RPMI7951 (cell line): ENCODE measurements around a stretch of chr5.

DNA sequence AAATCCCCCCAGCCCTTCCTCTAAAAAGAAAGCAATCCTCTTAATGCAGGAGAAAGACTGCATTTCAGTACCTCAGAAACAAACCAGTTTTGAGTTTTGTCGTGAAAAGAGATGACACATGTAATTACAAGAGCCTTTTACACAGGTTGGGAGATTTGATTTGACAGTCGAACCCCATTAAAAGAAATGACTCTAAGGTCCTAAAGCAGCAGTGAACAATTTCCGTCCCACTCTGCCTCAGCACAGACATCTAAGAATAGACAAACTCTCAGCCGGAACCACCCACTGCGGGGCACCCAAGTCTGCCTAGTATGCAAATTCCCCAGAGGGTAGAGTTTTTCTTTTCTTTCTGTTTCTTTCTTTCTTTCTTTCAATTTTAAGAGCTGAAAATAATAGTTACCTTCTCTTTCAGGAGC lies 64.9 kb downstream of the BASP1 start:
- RAMPAGE, long total RNA, result no peak

DNA sequence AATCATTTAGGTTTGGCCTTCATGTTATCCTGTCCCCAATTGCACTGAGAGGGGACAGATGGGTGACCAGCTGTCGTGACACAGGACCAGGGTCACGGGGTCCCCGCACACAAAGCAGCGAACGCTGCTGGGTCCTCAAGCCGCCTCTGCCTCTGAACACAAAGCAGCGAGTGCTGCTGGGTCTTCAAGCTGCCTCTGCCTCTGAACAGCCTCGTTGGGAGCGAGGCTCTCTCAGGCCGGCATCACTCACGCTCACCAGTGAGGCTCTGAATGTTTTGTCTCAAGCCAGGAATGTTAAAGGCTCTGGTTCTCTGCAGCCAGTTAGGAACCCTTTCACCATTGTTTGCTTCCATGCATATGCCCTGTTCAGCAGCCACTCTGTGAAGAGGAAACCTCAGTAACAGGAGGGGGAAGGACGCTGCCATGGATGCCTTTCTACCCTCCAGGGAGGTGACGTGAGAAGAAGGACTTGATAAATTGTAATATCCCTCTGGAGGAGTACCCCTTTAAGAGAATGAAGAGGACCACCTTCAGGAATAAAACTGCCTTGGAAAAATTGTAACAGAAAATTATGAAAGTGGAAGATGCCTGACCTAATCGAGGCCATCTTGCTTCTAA lies 76.5 kb downstream of the H3Y2 start:
- RAMPAGE, long total RNA, result no peak

- RAMPAGE, long total RNA, result no peak
These were observed 296.1 kb upstream of the H3Y1 start for GRCh38 chr5:17951608-17952278.

DNA sequence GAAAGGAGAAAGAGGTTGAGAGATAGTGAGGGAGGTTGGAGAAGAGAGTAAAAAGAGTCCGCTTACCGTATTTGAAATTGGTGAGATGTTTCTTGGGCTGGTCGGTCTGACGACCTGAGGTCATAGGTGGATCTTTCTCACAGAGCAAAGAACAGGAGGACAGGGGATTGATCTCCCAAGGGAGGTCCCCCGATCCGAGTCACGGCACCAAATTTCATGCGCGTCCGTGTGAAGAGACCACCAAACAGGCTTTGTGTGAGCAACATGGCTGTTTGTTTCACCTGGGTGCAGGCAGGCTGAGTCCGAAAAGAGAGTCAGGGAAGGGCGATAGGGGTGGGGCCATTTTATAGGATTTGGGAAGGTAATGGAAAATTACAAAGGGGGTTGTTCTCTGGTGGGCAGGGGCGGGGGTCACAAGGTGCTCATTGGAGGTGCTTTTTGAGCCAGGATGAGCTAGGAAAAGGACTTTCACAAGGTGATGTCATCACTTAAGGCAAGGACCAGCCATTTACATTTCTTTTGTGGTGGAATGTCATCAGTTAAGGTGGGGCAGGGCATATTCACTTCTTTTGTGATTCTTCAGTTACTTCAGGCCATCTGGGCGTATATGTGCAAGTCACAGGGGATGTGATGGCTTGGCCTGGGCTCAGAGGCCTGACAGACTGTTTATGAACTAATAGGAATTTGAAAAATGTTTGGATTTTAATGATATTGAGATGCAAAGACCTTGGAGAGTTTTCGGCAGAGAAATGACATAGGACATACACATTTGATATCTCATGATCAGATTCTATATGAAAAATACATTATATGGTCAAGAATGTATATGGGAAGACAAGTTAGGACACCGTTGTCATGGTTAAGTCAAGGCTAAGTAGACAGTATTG lies 1018.5 kb upstream of the H3Y1 start:
- RAMPAGE, long total RNA, result no peak

DNA sequence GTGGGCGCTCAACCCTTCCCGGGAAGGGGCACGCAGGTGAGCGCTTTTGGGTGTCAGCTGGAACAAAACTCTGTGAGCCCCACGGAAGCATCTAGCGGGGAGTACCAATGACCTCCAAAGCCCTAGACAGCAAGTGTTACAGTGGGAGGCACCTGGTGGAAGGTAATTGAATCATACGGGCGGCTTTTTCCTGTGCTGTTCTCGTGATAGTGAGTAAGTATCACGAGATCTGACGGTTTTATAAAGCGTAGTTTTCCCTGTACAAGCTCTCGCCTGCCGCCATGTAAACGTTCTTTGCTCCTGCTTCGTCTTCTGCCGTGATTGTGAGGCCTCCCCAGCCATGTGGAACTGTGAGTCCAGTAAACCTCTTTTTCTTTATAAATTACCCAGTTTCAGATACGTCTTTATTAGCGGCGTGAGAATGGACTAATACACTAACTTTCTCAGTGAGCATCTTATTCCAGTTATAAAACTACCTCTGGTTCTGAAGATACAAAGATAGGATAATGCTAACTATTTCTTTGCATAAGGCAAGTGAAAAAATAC lies 628.2 kb upstream of the CDH18 start:
- RAMPAGE, long total RNA, result no peak

GRCh38 chr5:21058257-21058688 lies 1070.3 kb upstream of the CDH18 start:
- RAMPAGE, long total RNA, result no peak

DNA sequence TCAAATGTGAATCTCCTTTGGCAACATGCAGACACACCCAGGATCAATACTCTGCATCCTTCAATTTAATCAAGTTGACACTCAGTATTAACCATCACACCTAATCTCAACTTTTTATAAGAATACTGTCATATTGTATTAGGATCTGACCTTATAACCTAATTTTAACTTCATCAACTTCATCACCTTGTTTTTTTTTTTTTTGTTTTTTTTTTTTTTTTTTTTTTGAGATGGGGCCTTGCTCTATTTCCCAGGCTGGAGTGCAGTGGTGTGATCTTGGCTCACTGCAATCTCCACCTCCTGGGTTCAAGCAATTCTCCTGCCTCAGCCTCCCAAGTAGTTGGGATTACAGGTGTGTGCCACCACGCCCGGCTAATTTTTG lies 1024.4 kb upstream of the CDH9 start:
- RAMPAGE, long total RNA, result no peak

DNA sequence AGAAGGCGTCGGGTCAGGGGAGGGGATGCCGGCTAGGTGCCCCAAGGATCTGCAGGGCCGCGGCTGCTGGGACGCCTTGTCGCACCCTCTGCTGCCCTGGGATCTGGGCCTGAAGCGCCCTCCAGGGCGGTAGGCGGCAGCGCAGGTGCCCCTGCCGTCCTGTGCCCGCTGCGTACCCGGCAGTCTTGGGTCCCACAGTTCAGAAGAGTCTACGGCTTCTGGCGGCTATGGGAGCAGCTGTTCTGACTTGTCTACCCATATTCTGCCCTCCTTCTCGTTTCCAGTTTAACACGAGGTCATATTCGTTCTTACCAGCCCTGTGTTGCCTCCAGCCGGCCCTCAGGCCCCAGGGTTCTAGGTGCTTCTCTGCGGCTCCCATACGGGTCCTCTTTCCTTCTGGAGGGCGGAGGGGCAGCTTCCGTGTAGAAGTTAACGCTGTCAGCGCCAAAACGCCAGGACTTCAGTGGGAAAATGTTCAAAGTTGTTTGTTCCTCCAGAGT lies 1771.9 kb upstream of the CDH9 start:
- RAMPAGE, long total RNA, result no peak

- RAMPAGE, long total RNA, result no peak
These were observed 1.1 kb upstream of the CDH6 start for GRCh38 chr5:31192385-31192698.

- RAMPAGE, long total RNA, result no peak
These were observed 122.9 kb downstream of the DROSHA start for GRCh38 chr5:31408765-31409618.

- RAMPAGE, long total RNA, result no peak
These were observed 216.4 kb downstream of the PDZD2 start for GRCh38 chr5:31855274-31855852.

DNA sequence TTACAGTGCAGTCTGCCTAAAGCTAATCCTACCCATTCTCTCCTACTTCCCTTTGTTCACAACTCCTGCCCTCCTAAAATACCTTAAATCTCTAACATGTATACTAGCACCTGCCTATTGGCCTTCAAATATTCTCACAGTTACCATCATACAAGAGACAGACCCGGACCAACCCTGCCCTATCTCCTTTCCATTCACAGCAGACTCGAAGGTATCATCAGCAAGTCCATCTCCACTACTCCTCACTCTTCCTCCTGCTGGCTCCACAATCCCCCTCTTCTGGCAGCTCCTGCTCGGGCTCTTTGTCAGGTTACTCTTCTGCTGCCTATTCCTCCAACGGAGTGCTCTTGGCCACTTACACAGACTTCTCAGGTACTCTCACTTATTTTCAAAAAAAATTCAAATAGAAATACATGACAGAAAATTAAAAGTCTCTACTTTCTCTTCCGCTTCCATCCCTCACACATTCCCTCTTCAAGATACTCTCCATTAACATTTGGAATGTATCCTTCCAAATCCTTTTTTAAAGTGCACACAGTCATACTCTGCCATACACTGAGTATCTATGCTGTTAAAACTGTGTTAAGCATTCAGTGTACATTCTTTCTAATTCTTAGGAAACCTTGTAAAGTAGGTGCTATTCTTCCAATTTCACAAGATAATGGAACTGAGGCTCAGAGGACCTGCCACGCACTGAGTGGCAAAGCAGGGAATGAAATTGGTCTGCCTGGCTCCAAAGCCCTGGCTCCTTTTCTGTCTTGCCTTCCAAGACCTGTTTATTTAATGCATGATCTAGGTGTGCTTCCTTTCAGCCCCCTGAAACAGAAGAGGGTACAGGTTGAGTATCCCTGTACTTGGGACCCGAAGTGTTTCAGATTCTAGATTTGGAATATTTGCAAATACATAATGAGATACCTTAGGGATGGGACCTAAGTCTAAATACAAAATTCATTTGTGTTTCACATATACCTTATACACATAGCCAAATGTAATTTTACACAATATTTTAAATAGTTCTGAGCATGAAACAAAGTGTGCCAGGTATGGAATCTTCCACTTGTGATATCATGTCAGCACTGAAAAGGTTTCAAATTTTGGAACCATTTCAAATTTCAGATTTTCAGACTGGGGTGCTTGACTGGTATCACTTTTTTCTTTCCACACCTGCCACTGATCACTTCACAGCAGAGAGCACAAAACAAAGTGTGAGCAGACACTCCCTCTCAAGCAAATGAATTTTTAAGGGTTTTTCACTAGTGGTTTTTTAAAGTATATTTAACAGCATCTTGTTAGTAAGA lies 15.3 kb downstream of the GOLPH3 start:
- RAMPAGE, long total RNA, result no peak

GRCh38 chr5:32204075-32204586 lies 30.0 kb upstream of the GOLPH3 start:
- RAMPAGE, long total RNA, result no peak

- RAMPAGE, long total RNA, result no peak
These were observed 20.3 kb downstream of the SUB1 start for GRCh38 chr5:32605497-32606130.

- RAMPAGE, long total RNA, result no peak
These were observed 297.6 kb downstream of the NPR3 start for GRCh38 chr5:33008740-33009132.

DNA sequence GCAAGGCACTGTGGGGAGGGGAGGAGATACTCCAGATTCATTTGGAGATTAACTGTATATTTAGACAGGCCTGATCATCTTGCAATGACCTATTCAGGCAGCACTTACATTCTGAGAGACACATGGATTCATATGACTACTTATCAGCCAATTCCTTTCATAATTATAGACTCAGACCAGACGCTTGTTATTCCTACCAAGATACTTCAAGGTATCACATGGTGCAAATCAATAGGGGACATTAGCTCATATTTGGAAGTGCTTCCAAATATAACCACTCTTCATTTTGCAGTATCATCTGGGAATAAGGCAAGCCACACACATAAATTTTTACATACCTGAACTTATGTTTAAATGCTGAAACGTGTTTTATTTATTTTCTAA lies 153.5 kb upstream of the TARS1 start:
- RAMPAGE, long total RNA, result no peak

DNA sequence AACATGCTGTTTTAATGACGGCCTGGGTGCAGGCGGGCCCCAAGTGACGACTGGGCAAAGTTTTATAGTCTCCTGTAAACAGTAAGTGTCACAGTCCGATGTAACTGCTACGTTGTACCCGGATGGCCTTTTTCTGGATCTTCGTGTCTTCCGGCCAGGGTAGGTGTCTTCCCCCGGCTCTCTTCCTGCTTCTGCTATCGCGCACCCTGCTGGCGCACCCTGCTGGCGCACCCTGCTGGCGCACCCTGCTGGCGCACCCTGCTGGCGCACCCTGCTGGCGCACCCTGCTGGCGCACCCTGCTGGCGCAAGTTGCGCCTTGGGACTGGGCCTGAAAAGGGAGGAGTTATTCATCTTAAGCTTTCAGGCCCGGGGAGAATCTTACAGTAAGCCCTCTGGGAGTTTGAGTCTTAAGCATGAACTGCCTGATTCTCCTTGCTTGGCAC lies 142.9 kb upstream of the TARS1 start:
- RAMPAGE, long total RNA, result no peak

DNA sequence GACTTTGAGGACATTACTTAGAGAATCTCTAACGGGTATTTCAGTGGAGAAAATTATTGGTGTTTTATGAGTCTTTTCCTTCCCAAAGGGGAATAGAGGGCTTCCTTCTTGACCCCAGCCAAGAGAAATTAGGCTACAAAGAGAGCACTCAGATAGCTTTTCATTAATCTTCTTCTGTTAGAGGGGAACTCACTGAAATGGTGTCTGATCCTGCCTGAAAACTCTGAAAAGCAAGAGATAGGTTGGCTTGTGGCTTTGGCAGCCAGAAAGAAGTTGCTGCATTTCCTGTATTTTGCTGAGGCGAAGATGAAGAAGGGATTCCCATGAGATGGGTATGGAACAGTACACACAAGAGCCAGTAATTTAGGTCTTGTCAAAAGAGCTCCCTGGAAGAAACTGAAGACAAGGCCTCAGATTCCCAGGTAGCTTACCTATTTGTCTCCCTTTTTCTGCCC lies 121.0 kb upstream of the TARS1 start:
- RAMPAGE, long total RNA, result no peak

DNA sequence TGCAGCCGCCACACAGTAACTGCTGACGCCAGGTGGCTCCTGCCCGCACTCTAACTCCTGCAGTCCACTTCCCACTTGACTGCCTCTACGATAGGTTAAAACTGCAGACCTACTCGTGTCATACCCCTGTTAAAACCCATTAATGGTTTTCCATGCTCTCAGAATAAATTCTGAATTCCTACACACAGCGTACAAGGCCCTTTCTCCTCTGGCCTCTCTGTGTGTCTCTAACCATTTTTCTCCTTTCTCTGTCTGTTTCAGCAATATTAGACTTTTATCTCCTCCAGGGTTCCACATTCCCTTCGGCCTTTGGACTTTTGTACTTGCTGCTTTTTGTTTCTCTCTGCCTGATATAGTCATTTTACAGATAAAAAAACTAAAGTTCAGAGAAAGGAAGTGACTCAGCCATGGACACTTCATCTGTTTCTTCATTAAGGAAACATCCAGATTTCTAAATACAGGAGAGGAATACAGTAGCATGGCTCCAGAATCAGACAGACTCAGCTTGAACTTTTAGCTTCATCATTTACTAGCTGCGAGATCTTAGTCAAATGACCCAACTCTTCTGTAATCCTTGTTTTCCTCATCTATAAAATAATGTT lies 84.8 kb downstream of the ADAMTS12 start:
- RAMPAGE, long total RNA, result no peak

- RAMPAGE, long total RNA, result no peak
These were observed 122.3 kb upstream of the C1QTNF3 start for GRCh38 chr5:34165230-34165745.